Colic lymph node (tissue), 1 donor: ENCODE results near the genes RIPK1 and TUBB2A.

- PRO-cap, result no peak
Measured at GRCh38 chr6:2502345-2502721, 248.4 kb downstream of the MYLK4 start.

DNA sequence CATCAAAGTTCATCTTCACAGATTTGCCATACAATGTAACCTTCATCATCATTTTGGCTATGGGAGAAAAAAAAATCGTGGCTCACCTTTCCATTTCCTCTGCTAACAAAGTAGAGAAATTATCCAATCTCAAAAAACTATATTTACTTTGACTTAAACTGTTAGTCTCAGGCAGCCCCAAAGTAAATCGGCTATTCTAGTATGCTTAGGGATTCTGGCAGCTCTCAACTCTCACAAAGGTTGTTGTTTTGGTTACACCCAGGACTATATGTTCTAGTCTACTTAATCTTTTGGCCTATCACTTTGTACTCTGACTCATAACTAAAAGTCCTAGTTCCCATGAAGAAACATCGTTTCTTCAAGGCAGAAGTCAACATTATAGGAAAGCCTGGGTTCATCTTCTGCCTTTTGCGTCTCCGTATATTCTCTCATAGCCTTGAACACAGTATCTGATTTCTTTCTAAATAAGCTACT is 42.3 kb downstream of the MYLK4 start:
- PRO-cap, result no peak

GRCh38 chr6:2743139-2743640 is 7.5 kb downstream of the MYLK4 start:
- PRO-cap, result no peak

DNA sequence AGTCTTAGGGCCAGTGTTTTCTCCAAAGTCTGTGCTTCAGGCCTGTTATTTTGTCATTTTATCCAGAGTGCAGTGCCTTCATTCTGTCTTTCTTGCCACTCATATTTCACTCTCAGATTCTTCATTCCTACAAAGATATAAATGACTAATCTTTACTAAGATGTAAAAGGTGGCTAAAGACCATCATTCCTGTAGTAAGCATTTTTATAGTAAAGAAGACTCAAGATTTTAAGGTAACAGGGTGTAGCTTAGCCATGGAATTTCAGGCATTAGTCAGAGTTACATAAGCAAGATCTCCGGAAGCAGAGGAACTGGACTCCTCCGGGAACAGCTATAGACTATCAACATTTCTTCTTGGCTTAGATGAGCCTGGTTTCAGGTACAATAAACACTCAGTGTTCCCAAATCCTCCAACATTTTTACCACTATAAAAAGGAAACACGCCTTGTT is 23.8 kb downstream of the SERPINB1 start:
- PRO-cap, result no peak

DNA sequence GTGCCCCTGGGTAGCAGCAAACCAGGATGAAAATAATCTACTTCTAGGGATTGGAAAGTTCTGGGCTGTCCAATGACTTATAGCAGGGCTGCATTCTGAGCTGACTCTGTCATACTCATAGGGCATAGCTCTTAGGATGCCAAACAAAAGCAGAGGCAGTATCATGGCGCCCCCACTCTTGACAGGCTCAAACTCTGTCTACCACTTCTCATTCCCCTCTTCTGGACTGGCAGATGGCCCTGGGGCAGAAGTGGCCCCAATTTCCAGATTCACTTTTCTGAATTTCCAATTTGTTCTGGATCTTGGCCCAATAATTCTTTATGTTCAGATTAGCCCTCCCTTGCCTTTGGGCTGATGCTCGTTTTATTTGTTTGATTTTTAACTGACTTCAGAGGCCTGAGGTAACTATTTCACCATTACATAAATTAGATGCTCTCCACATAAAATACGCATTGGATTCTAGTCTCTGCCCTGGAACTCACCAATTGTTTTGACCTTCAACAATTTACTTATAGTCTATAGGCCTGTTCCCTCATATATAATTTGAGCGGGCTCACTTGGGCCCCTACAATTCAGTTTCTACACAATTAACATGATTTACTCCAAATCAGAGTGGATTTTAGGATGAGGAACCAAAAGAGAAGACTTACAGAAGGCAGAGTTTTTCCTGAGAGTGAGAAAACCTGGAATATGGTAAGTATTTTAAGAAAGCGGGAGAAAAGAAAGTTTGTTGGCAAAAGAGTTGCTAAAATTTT is 10.0 kb downstream of the SERPINB1 start:
- PRO-cap, result no peak

- PRO-cap, result no peak
Measured at GRCh38 chr6:2839888-2840922, 1.5 kb downstream of the SERPINB1 start.

DNA sequence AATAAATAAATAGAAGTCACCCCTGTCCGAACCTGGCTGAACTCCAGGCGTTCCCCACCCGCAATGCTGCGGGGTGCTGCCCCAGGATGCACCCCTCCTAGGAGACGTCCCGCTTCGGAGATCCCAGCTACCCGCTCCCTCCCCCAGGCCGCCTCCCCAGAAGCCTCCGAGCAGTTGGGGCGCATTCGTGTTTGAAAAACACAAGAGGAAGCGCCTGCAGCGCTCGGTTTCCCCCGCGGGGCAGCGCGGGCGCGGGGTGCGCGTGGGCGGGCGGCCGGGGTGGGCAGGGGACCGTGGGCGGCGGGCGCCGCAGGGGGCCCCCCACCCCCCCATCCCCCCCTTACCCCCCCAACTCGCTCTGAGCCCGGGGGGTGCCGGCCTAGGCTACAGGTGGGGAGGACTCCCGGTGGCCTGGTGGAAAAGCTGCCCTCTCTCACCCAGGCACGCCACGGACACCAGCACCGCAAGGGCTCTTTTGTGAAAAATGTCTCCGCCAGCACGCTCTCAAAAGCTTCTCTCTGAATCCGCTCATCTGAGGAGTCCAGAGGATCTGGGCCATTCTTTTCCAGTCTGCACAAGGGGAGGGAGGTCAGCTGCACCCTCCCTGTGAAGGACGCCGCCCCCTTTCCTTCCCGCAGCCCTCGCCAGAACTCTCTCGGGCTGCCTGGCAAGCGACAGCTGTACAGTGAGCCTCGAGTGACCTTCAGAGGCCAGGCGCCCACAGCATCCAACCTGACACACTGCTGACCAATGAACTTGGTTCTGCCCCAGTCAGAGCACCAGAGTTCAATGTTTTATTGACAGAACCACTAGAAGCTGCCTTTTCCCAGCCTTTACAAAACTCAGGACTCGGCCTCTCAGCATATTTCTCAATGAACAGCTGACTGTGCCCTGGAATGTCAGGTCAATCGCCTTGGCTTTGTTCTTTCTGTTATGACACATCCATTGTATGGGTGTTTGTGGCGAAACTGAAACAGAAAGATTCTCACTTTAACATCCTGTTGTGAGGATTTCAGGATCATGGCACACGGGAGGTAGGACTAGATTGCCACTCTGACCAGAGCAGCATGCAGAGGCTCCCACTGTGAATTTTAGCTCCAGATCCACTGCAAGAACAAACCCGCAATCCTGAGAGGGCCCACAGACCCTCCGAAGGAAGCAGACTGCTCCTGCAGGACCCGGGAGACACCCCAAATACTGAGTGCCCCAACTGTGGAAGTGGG is 26.8 kb downstream of the SERPINB9 start:
- PRO-cap, result bidirectional peak, plus-strand start at position 203 of the sequence, minus-strand start at position 193 of the sequence; bidirectional peak, plus-strand start at position 647 of the sequence, minus-strand start at position 552 of the sequence; bidirectional peak, plus-strand start at position 1,051 of the sequence, minus-strand start at position 930 of the sequence

DNA sequence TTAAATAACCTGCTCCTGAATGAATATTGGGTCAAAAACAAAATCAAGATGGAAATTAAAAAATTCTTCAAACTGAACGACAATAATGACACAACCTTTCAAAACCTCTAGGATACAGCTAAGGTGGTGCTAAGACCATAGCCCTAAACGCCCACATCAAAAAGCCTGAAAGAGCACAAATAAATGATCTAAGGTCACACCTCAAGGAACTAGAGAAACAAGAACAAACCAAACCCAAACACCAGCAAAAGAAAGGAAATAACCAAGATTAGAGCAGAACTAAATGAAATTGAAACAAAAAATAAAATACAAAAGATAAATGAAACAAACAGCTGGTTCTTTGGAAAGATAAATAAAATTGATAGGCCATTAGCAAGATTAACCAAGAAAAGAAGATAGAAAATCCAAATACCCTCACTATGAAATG is 22.9 kb downstream of the SERPINB9 start:
- PRO-cap, result unidirectional peak, minus-strand start at position 155 of the sequence

DNA sequence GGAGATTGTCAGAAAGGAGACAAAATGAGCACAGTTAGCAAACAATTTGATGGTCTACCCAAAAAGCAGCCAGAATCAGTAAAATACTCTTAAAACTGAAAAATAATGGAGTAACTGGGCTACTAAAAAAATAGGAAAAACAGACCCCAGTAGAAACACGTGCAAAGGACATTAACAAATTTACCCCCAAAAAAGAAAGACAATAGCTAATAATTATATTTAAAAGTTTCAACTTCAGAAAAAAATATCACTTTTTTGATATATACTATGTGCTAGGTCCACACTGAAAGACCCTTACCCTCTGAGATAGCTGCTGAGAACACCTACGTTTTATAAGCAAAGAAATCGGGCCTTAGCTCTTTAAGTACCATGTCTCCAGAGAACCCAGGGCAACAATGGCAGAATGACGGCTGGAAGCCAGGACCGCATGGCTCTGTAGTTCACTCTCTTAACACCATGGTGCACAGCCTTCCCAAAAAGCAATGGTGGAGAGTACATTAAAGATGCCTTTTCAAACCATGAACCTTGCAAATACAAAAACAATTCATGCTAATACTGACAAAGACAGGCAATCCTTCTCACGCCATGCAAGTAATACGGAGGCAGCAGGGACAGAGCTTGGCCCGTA is 8.2 kb downstream of the SERPINB6 start:
- PRO-cap, result no peak

DNA sequence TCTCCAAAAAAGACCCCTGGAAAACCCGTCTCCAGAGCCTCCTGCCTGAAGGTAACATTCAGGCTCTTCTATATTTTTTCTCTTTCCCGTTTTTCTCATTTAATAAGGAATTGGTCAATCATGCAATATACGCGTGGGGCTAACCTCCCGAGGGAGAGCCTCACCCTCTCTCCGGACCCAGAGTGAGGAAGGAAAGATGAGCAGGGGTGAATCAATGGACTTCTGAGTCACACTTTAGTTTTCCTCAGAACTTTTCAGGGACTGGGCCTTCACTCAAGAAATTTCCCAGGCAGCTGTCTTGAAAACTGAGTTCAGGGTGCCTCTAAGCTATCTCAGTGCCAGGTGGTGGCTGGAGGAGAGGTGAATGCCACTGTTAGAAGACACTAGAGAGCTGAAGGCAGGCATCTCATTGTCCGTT is 5.1 kb upstream of the SERPINB6 start:
- PRO-cap, result no peak

- PRO-cap, result no peak
Measured at GRCh38 chr6:2980076-2980574, 8.8 kb upstream of the SERPINB6 start.

- PRO-cap, result no peak
Measured at GRCh38 chr6:2984552-2985499, 13.5 kb upstream of the SERPINB6 start.

- PRO-cap, result no peak
Measured at GRCh38 chr6:2986506-2987253, 13.0 kb upstream of the NQO2 start.

DNA sequence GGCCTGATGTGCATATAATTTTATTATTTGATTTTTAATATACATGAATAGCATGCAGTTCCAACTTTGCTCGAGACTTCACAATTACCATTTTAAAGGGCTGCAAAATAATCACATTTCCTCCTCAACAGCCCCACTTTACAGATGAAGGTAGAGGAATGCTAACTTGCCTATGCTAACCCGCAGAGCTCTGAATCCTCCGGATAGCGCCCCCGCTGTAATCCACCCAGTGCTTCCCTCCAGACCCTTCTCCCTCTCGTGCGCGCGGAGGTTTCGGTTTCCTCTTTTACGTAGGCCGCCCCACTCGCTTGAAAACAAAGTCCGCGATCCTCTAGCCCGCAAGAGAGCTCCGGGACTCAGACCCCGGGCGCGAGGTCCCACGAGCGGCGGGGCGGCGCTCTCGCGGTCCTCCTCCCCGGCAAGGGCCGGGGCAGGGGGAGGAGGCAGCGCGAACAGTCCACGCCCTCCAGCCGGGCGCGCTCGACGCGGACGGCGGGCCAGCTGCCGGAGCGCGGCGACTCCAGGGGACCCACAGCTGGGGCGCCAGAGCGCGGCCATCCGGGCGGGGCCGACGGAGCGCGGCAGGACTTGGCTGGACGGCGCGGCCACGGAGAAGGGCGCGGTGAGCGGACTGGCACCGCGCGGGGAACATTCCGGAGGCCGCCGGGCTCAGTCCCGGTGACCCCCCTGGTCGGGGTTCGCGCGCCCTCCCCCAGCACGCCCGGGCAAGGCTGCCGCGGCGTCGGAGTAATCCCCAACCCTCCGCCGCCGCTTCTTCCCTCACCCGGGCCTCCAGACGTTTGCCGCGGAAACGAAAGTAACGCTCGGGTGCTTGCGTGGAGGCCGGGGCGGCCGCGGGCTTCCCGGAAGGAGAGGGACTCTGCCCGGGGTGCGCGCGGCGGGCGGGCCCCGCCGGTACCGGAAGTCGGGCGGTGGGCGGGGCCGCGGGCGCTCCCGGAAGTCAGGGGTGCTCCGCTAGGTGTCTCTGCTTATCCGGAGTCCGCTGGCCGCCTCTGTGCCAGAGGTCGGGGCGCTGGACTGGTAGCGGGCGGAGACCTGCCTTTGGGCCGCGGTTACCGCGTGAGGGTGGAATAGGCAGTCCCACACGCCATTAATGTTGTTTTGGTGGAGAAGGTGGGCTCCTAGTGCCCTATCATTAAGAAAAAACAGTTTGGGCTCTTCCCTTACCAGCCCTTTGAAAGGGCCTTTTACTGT is at the start of gene RIPK1:
Gene RIPK1 (plus strand): TSS at position 455 of the 1,215 bp plus-strand sequence.
- PRO-cap, result bidirectional peak, plus-strand start at position 469 of the sequence, minus-strand start at position 258 of the sequence; bidirectional peak, plus-strand start at position 1,021 of the sequence, minus-strand start at position 802 of the sequence

GRCh38 chr6:3156692-3157822 is at the start of gene TUBB2A:
Gene TUBB2A (minus strand): TSS chr6:3157544.
- PRO-cap, result bidirectional peak, plus-strand start at chr6:3157669, minus-strand start at chr6:3157544

DNA sequence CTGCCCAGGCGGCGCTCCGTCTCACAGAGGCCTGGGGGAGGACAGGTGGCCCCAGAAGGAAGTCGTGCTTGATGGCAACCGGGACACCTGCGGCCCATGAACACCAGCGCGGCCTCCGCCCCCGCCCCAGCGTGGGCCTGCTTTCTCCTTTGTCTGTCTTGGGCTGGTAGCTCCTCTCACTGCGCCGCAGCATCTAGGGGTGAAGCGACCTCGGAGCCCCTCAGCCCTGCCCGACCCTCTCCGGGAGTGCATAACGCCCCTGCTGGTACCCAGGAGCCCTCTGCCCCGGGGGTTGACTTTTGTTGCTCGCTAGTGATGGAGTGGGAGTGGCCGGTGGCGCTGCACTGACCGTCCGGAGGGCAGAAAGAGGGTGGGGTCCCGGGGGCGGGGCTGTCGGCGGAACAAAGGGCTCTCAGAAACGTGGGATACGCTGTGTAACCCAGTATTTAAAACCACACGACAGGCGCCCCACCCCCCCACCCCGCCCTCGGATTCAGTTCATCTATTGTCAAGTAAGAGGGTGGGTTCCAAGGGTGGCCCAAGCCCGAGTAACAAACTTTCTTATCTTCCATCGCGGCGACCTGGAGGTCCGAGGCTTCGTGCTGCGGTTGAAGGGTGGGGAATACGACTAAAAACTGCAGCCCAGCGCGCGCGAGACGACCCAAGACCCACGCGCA is 906 bp upstream of the TUBB2B start:
- PRO-cap, result no peak

DNA sequence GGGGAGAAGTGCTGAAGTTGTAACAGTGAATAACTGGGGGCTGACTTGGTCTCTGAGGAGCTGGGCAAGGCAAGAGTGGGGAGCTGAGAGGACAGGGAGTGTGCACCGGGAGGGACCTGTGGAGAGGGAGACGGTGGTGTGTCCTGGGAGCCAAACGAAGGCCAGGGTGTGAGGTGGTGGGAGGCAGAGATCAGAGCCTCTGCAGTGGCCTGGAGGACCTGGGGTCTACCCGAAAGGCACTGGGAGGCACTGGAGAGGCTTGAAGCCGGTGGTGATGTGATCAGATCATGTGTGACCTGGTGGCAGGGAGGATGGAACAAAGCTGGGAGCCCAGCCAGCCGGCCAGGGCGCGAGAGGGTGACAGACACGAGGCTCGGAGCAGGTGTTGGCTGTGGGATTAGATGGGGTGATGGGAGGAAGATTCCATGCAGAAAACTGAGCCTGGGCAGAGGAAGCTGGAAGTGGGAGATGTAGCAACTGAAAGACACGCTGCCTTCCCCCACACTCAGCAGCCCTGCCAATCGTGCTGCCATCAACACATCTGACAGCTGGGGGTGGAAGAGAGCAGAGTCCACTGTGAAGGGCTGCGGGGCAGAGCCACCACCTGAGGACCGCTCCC is 36.6 kb downstream of the PSMG4 start:
- PRO-cap, result no peak

DNA sequence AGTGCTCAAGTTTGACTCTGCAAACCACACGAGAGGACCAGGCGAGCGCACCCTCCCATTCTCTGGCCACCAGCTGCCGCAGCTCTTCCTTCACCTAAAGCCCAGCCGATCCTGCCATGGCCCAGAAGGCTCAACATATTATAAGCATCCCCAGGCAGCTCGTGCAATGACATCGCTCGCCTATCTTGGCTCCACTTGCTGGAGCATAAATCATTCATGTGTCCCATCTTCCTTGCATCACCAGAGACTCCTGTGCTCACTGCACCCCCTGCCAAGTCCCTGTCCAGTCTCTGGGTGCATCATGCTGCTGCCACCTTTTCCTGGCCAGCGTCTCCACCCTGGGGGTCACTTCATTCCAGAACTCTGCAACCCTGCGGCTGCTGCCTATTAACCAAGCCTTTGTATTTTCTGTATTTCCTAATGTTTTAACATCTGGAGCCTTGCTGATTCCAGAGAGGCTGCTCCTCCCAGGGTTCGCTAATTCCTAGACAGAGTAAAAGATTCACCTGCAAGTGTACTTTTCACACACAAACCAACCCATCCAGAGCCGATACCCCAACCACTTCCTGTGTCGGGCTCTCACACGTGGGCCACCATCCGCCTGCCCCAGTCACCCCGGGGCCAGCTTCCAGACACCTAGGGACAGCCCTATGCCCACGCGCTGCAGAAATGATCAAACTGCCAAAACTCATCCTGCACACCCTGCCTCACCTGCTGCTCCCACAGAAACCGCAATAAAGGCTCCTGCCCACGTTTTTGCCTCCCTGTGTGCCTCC is 59.2 kb downstream of the PSMG4 start:
- PRO-cap, result no peak

DNA sequence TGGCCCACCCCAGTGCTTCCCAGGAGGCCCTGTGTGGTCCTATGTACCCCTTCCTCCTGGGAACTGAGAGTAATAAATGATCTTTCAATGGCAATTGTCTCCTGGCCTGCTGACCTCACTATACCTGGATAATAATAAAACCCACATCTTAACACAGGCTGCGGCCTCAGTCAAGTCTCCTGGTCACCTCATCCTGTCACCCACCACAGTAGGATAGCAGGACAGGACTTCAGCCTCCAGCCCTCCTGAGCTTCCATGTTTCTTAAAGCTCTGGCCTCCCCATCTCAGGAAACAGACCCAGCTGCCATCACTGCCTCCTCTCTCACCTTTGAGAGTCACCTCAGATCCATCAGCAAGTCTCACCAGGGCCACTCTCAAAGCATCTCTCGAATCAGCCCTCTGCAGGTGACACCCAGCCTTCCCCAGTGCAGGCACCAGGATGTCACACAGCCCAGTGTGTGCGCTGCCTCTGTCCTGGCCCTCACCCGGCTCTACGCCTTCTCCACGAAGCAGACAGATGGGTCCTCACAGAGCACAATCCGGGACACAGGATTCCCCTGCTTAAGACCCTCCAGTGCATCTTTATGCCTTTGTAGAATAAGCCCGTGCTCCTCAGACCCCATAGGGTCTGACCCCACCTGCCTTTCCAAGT is 59.9 kb downstream of the PSMG4 start:
- PRO-cap, result no peak

DNA sequence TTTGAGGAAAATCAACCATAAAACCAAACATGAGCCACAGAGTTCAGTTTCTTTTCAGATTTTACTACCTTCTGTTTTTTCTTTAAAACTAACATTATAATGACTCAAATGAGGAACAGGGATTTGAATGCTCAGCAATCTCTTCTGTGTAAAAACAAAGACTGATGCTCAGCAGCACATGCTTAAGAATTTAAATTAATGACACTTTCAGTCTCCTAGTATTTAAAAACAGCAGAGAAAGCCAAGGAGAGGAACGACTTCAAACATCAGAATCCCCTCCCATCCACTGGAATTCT is 72.8 kb downstream of the PSMG4 start:
- PRO-cap, result no peak